Parietal lobe (tissue), 2 donors: Measurements from ENCODE around the gene NAA35.

DNA sequence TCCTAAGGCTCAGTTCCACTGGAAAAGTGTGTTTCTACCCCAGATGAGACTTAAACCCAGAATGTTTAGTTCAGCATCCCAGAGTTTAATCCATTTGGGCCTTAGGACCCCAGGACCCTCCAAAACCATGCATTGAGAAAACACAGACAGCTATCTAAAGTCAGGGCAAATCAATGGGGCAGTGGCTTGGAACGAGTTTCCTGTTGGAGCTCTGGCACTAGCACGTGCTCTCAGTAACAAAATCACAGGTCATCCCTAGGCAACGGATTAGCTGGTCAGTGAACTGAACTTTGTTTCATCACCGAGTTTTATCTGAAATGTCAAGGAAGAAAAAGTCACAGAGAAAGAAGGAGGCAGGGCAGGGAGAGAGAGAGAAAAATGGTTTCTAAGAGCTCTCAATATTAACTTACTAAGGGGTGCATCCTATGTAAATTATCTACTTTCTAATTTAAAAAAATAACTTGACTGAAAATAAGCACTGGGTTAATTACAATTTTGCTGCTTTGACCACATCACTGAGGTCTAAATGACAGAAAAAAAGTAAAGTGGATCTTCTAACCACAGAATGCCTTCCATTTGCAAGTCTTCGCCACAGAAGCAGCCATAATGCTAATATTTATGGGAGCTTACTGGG is 504.1 kb downstream of the RASEF start:
- RAMPAGE, long total RNA = no peak

DNA sequence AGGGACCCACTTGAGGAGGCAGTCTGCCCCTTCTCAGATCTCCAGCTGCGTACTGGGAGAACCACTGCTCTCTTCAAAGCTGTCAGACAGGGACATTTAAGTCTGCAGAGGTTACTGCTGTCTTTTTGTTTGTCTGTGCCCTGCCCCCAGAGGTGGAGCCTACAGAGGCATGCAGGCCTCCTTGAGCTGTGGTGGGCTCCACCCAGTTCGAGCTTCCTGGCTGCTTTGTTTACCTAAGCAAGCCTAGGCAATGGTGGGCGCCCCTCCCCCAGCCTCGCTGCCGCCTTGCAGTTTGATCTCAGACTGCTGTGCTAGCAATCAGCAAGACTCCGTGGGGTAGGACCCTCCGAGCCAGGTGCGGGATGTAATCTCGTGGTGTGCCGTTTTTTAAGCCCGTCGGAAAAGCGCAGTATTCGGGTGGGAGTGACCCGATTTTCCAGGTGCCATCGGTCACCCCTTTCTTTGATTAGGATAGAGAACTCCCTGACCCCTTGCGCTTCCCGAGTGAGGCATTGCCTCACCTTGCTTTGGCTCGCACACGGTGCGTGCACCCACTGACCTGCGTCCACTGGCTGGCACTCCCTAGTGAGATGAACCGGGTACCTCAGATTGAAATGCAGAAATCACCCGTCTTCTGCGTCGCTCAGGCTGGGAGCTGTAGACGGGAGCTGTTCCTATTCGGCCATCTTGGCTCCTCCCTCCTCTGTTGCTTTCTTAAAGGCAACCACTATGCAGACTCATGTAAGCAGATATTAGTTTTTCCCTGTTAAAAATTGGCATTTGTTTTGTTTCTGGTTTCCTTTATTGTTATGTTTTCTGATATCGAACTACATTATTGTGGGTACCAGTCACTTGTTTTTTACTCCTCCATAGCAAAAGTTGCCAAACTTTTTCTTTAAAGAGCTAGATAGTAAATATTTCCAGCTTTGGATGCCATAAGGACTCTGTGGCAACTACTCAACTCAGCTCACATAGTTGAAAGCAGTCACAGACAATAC is 305.5 kb downstream of the RASEF start:
- RAMPAGE, long total RNA = no peak

GRCh38 chr9:82939452-82939780 is 123.5 kb downstream of the RASEF start:
- RAMPAGE, long total RNA = no peak

- RAMPAGE, long total RNA = no peak
These were observed 157.8 kb upstream of the RASEF start for GRCh38 chr9:83220591-83221194.

- RAMPAGE, long total RNA = no peak
These were observed 34.3 kb upstream of the FRMD3 start for GRCh38 chr9:83572421-83573006.

DNA sequence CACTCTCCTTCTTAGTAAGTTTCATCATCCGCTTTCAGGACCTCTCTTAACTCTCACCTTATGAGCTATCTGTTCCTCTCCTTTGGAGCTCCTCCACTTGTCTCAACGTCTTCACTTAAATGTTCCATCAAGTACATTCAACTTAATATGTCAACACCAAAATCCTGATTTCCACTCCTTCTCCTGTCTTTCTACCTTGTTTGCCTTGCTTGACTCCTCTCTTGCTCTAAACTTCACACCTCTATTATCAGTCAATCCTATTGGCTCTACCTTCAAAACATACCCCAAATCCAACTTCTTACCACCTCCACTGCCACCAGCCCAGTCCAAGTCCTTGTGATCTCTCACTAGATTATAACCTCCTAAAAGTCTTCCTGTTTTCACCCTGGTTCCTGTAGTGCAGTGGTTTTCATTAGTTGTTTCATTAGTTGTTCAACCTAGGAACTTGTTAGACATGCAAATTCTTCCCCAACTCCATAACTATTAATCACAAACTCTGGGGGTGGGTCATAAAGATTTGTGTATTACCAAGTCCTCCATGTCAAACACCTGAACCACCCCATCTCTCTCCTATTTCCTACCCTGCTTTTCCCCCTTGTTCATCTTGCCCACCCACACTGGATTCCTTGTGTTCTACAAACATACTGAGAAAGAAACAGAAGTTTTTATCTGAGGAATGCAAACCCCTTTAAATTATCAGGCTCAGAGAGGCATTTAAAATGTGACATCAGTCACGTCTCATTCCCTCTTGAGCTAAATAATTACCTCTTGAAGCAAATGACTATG is 34.4 kb downstream of the IDNK start:
- RAMPAGE, long total RNA = no peak

DNA sequence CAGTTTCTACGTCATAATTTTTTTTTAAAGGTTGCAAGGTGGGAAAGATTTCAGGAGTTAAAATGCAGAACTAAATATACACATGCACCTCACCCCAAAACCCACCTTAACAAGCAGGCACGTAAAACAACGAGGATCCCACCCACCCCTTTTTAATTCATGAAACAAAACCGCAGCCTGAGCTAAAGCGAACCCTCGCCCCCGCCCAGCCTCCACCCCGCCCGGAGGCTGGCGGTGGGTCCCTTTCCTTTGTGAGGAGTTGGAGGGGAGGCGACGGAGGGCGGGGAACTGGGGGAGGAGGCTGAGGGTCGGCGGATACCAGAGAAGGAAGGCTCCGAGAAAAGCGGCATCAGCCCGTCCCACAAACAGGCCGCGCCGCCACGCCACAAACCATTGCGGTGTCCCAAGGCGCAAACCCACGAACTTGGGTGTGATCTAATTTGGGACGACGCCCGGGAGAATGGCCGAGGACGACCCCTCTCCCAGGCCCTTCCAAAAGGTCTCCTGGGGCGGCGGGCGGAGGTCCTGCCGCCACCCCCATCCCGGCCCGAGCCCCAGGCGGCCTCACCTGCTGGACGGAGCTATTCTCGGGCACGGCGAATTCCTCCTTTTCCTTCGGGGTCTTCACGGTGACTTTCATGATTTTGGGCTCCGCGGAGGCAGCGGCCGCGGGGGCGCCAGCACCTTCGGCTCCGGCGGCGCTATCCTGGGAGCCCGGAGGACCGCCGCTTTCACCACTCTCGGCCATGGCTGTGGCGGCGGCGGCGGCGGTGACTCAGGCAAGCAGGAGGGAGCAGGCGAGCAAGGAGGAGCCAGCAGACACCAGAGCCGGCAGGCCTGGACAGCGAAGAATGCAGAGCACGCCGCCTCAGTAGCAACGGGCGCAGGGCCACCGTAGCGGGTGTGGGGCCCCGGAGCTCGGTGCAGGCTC is 561 bp downstream of the UBQLN1 start:
- RAMPAGE, long total RNA = no peak

GRCh38 chr9:83920325-83920907 is 816 bp downstream of the KIF27 start:
- RAMPAGE, long total RNA = no peak

- RAMPAGE, long total RNA = no peak
These were observed 1.9 kb downstream of the HNRNPK start for GRCh38 chr9:83977870-83978719.

DNA sequence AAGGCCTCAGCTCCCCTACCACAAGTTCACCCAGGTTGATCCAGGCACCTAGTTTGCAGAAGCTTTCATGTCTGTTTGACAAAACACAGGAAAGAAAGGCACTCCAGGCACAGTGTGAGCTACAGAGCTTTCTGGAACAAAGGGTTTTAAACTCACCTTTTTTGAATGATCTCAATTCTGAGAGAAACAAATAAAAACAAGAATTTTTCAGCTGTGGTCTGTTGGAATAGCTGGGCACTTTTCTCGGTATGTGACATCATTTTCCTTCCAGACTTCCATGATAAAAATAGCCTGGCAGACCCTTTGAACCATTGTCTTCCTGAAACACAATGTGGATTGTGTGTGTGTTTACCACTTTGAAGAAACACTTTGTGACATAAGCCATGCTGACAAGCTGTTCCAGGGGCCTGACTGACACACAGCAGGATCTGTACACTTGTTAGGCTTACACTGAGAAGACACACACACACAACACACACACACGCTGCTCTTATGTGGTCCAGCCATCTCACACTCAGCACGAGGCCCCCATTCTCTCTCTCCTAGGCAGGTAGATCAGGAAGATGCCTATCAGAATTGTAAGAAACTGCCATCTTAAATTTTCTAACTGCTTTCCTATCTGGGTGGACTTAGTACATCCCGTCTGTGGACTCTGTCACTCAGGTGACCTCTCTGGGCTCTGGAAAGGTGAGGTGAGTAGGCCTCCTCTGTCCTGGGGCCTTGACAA is 214.1 kb downstream of the AGTPBP1 start:
- RAMPAGE, long total RNA = no peak

DNA sequence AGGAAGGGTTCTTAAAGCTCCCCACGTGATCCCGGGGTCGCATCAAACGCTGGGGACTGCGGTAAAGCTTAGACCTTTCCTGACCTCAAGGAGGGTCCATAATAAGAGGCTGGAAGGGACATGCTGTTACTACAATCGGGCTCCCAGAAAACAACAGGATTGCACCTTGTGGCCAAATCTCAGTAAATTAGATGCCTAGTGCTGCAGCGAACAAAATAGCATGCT is 548 bp upstream of the AGTPBP1 start:
- RAMPAGE, long total RNA = no peak

DNA sequence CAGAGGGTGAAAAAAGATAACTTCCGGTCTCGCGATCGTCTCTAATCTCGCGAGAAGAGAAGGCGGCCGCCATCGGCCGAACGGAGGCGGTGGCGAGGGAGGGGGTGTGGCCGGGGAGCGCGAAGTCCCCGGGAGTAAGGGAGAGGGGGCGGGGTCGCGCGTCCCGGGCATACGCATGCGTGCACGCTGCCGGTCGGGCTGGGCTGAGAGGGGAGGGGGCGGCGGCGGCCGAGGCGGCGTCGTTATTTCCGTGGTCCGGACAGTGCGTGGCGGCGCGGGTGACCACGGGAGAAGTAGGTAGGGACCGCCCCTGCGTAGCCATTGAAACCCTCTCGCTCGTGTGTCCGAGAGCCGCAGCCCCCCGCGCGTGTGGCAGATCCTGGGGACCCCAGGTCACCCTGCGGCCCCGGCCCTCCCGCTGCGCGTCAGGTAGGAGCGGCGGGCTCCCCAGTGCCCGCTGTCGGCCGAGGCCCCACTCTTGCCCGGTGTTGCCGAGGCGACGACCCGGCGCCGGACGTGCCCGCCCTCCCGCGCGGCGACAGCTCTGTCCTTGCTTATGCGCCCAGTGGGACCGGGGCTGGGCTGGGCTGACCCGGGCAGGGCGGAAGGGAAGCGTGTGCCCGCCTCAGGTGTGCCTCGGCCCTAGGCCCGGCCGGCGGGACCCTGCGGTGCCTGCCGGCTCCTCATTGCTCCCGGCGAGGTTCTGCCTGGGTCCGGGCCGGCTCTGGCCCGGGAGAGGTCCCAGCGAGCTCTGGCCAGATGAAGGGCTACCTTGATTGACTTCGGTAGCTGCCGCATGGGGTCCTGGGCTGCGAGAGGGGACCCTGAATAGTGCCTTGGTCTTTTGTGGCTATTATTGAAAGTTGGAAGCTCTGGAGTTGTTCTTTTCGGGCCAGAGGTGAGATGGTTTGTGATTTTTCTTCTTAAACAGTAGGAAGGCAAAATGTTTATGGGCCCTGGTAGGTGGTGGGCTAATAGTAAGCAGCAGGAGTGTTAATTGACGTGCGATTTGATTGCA is at the start of gene NAA35:
NAA35 (plus strand) TSS at position 170 of the 1,018 bp plus-strand sequence.
- RAMPAGE, long total RNA = no peak

DNA sequence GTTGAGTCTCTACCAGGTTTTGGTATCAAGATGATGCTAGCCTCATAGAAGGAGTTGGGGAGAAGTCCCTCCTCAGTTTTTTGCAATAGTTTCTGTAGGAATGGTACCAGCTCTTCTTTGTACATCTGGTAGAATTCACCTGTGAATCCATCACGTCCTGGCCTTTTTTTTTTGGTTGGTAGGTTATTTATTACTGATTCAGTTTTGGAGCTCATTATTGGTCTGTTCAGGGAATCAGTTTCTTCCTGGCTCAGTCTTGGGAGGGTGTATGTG is 59.4 kb downstream of the NAA35 start:
- RAMPAGE, long total RNA = no peak

- RAMPAGE, long total RNA = no peak
These were observed 52.8 kb downstream of the GOLM1 start for GRCh38 chr9:86046281-86047169.

GRCh38 chr9:86546571-86547094 is 192.4 kb upstream of the TUT7 start:
- RAMPAGE, long total RNA = no peak

- RAMPAGE, long total RNA = no peak
These were observed 91.9 kb upstream of the DAPK1 start for GRCh38 chr9:87405855-87406054.

DNA sequence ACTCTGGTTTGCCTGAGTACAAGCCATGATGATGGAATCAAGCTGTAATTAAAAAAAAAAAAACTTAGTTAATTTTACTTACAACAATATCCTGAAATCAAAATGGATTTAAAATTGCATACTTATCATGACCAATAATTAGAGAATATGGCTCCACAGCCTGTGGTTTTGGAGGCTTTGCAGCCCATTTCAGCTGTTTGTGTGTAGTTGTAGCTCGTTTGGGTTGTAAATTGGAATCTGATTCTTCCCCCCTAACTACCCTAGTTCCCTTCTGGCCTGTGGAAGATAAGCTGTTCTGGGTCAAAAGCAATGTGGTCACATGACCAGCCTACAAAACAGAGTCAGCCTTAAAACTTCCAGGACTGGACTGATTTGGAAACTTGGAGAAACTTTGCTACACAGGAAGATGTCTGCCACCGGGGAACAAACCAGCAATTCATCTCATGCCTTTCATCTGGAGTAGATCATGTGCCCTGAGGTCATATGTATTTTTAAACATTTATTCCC is 83.8 kb downstream of the DAPK1 start:
- RAMPAGE, long total RNA = no peak

DNA sequence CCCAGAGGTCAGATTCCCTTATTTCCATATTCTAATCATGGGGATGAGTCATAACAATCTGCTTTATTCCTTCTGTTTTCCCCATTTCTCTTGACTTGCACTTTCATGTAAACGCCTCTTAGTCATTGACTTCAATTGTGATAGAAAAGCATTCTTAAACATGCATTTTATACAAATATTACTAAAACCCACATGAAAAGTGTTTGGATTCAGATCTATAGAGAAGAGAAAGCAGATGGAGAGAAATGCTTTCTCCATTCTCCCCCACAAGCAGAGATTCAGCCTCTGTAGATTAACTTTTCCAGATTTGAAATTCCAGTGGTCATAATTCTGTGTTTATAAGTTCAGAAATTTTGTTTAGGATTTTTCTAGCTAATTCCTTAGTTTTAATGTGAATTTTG is 81.1 kb upstream of the CTSL start:
- RAMPAGE, long total RNA = no peak

GRCh38 chr9:87886335-87886660 is 3.6 kb downstream of the SPATA31E1 start:
- RAMPAGE, long total RNA = no peak

DNA sequence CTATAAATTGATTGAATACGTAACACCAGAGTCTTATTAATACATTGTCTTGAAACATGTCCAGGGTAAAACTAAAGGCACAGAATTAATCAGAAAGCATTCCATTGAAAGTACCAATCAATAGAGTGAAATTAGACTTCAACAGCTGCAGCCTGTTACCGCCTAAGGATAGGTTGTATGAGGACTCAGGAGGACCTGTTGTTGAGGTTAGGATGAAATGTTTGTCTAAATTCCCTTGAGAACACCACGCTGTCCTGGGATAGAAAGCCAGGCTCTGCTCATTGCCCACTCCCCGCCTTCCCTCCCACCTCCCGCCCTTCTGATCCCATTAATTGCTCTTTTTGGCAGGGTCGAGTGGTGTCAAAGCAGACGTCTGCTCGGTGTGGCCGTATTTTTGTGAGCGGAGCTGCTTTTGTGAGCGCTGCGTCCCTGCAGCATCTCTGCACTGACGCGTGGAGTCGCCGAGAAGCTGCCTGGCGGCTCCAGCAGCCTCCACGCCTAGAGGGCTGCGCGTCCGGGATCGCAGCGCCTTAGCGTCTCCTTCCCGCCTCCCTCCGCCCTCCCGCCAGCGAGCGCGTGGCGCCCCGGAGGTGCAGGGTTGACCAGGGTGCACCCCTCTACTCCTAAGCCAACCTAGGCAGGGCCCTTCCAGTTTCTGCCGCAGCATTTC is 62.3 kb downstream of the SPATA31C2 start:
- RAMPAGE, long total RNA = no peak